Progenitor cell of endocrine pancreas (in vitro differentiated cells): ENCODE measurements around a stretch of chr5.

- PRO-cap, result no peak
These were observed 14.6 kb downstream of the NDST1 start for GRCh38 chr5:150522240-150523271.

GRCh38 chr5:150538048-150538720 lies 30.3 kb downstream of the NDST1 start:
- PRO-cap, result no peak

GRCh38 chr5:150547971-150548584 lies 40.1 kb downstream of the NDST1 start:
- PRO-cap, result no peak

GRCh38 chr5:150557078-150558374 lies 49.6 kb downstream of the NDST1 start:
- PRO-cap, result no peak

DNA sequence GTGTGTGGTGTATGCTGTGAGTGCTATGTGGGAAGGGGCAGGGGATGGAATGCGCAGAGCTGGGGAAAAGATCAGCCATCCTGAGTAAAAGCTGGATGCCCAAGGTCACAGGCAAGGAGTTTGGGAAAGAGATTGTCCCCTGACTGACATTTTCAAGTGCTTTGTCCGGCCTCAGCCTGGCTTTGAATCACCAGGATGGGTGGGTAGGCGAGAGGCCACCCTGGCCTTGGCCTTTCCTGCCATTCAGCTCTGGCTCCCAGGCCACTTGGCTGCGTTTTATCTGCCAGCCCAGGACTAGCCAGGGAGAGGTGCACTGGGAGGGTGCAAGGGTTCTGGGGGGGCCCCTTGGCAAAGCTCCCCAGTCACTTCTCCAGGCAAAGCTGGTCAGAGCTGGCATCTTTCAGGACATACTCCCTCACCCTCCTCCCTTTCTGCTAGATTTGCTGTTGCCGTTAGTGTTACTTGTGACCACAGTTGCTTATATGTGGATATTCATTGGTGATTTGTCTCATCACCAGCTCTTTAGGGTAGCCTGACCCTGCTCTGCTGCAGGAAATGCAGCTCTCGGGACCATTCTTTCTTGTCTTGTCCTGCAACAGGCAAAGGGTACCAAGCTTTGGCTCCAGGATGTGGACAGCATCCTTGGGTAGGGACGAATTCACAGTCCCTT lies 37.3 kb upstream of the SYNPO start:
- PRO-cap, result no peak

DNA sequence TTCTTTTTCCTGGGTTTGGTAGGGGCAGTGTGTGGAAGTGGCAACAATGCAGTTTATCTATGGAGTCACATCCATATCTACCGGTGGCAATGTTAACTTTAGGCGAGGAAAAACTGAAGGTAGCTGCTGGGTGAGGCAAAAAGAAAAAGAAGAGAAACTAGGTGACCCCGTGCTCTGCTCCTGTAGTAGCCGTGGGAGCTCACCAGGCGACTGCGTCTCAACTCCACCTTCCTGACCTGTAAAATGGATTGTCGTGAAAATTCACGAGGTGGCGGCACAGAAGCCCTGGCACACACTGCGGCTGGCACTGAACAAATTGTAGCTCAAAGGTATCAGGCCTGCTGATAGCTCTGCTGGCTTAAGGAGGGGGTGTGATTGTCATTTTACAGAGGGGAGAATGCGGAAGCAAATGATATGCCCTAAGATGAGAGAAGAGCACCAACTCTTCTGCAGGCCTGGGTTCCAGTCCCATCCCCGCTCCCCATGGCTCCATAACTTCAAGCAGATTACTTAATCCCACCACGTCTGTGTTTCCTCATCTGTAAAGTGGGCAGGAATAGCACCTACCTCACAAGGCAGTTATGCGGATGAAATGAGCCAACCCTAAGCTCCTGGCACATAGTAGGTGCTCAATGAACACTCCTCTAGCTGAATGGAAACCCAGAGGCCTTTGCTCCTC lies 35.9 kb upstream of the SYNPO start:
- PRO-cap, result no peak

DNA sequence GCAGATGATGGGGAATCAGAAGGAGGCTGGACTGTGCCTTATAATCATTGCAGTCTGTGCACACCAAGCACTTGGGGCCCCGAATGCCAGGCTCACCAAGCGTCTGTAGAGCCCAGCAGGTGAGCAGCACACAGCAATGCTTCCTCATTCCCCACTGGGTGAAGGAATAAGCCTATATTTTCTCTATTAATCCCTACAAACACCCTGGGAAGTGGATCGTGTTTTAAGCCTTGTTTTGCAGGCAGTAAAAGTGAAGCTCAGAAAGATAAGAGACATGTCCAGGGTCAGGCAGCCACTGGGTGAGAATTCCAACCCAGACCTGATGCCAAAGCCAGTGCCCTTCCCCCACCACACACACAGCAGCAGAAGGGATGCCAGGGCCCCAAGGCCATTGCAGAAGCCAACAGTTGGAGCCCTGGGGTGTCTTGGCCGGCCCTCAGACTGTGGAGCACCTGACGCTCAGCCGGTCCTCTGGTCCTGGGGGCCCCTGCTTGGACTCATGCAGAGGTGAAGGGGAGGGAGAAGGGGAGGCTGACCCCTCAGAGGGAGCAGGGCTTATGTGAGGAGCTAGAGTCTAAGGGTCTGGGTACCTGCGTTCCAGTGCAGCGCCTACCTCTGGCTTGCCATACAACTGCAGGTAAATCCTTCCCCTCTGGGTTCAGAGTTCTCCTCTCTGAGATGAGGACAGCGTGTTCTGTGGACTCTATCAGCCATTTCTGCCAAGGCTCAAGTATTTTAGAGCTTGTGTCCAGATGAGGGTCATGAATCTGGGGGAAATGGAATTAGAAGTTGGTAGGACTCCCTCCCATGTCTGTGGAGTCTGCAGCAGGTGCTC lies 26.3 kb upstream of the SYNPO start:
- PRO-cap, result no peak

GRCh38 chr5:150614916-150615758 lies 25.3 kb upstream of the SYNPO start:
- PRO-cap, result no peak

DNA sequence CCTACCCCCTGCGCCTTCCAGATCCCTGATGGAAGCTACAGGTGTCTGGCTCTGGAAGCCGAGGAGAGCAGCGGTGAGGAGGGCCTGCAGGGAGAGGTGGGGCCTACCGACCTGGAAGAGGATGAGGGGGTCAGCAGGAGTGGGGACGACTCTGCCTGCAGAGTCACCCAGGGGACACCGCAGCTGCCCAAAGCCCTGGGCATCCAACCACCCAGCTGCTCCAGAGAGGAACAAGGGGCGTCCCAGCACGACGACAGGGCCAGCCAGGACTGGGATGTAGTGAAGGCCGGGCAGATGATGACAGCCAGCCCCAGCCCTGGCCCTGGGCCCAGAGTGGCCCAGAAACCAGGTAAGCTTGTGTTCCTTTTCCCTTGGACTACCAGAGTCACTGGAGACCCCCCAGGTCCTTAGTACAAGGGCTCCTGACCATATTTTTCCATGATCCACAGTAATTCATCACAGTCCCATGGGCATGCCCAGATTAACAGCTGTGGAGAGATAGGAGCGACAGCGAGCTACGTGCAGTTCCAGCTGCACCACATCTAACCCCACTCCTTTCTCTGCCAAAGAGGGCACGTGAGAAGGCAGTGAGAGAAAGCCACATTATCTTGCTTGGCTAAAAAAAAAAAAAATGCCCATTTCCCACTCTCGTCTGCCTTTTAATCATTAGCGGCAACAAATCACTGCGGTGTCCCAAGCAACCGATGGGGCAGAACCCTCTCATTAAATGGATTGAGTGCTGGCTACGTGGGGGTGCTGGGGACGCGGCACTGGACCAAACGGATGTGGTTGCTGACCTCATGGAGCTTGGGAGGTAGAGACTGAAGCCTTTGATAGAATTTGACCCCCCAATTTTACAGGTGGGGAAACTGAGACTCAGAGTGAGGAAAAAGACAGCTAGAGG lies 21.8 kb upstream of the SYNPO start:
- PRO-cap, result no peak

DNA sequence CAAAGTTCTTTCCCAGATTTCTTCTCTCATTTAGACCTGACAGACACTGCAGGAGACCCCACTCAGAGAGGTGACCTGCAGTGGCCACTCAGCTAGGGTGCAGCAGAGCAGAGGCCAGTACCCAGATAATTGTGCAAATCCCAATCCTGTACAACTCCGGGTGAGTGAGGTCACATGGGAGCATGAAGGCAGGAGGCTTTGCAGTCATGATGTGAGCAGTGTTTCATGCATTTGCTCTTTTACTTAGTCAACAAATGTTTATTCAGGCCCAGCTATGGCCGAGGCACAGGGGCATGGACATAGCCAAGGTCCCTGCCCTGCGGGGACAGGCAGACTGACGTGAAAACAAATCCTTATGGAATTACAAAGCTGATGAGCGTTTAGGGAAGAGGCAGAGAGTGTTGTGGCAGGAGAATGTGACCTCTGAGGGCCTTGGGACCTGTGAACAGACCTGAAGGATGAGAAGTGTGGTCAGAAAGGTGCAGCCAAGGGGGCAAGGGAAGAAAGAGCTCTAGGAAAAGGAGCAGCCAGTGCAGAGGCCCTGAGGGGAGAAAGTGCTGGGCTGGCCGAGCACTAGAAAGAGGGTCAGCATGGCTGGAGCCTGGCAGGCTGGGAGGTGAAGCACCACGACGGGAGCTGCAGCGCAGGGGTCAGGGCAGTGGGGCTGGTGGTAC lies 9.4 kb upstream of the SYNPO start:
- PRO-cap, result no peak

- PRO-cap, result no peak
These were observed 2.0 kb downstream of the SYNPO start for GRCh38 chr5:150642263-150643111.

- PRO-cap, result no peak
These were observed 2.7 kb downstream of the SYNPO start for GRCh38 chr5:150643160-150643657.

DNA sequence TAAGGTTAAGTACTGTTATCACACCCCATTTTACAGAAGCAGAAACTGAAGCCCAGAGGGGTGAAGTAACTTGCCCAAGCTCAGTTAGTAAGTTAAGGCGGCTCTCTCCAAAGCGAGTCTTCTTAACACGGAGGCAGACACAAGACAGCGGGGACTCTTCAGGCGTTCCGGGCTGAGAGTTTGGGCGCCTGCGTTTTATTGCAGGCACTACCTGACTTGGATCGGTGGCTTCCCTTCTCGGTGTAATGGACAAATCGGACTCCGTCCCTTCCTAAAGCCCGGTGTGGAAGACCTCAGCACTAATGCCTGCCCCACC lies 5.0 kb upstream of the MYOZ3 start:
- PRO-cap, result no peak

GRCh38 chr5:150699410-150699880 lies 1.4 kb downstream of the RBM22 start:
- PRO-cap, result no peak

GRCh38 chr5:150706826-150707433 lies 6.1 kb upstream of the RBM22 start:
- PRO-cap, result no peak

GRCh38 chr5:150778910-150779422 lies 409 bp downstream of the SMIM3 start:
- PRO-cap, result bidirectional peak, plus-strand start at chr5:150779286, minus-strand start at chr5:150779290

GRCh38 chr5:150790091-150790866 lies 11.7 kb downstream of the SMIM3 start:
- PRO-cap, result no peak

- PRO-cap, result no peak
These were observed 323 bp downstream of the IRGM start for GRCh38 chr5:150846628-150847059.

DNA sequence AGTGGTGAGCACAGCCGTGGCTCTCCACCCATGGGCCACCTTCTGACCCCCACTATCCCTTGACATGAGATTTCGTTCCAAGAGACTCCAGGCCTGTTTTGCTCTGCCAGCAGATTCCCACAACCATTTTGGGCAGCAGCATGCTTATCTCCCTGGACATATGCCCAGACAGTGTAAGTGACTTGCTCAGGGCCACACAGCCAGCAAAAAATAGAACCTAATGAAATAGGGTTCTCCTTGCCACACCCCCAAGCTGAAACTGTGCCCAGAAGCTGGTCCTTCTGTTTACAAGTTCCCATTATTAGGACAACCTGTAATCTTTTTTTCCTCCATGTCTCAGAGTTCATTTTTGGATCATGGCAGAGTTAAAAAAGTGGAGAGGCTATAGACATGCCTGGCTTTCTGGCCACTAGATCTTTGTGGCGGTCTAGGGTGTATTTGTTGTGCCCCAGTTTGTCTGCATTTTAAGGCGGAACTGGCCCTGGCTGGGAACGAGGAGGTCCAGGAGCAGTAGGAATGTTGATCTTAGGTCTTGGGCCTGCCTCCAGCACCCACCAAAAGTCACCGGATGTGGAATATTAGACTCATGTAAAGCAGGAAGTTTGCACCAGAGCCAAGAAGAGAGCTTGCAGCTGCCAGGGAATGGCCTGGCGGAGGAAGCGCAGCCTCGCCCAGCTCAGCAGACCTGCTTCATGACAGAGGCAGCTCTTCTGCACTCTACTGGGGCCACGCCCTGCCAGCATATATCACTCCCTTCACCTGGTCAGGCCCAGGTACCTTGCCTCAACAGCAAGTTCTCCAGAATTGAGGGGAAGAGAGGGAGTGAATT lies 3.1 kb downstream of the GPX3 start:
- PRO-cap, result no peak

DNA sequence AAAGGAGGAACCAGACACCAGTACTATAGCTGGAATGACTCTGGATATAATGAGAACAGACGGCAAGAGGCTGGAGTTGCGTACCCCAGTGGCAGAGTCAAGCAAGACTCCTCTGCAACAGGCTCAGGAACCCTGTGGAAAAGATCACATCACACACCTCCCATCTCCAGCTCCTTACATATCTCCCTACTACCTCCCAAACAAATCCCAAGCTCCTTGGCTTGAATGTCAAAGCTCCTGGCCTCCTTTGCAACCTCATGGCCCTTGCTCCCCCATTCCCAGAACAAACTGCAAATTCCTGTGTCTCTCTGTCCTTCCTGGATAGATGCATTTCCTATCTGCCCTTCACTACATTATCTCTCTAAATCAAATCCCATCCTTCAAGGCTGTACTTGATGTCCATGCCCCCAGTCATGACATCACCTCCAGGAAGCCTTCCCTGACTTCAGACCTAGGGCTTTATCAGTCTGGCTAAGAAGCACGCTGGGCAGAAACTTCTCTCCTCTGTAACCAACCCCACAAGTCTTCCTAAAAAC lies 25.5 kb upstream of the TNIP1 start:
- PRO-cap, result no peak